AG04449 (cell line): Measurements from ENCODE around the genes TPTE2, GJB2 and MICU2.

- RRBS, result no CpG with 5 or more reads among the region's 5 CpGs
Measured at GRCh38 chr13:19239423-19239828, 57.8 kb upstream of the TUBA3C start.

- RRBS, result no CpG with 5 or more reads among the region's 17 CpGs
Measured at GRCh38 chr13:19496700-19496974, 64.7 kb downstream of the TPTE2 start.

DNA sequence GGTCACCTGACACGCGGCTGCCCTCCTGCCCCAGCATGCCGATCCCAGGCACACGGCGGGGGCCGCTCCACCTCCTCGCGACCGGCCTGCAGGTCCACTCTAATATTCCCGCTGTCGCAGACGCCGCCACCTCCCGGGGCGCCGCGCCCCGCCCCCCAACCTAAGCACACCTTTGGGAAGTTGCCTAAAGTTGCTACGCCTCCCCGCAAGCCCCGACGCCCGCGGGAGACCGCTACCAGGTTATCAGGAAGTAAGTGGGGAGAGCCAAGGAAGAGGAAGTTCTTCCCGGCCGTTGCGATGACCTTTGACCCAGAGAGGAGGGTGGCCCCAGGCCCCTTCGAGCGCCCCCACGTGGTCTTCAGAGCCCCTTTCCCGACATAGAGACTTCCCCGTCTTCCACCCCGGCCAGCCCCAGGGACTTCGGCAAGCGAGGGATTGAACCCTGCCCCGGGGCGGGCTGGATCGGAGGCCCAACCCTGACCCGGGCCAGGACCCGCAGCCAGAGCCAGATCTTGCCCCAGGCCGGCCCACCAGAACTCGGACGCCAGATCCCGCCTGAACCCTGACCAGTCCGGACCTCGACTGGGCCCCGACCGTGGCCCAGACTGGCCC is at the start of gene TPTE2:
TSS of gene TPTE2 (minus strand) at position 269 of the 612 bp plus-strand sequence.
- RRBS, result 90% methylated on average over 6 of the region's 49 CpGs

- RRBS, result no CpG with 5 or more reads among the region's 8 CpGs
Measured at GRCh38 chr13:19772139-19772743, 10.5 kb downstream of the PSPC1 start.

GRCh38 chr13:20090968-20091389 is 69.9 kb downstream of the GJA3 start:
- RRBS, result no CpG with 5 or more reads among the region's 7 CpGs

GRCh38 chr13:20118232-20118540 is 42.7 kb downstream of the GJA3 start:
- RRBS, result 8% methylated on average over 8 of the region's 19 CpGs

DNA sequence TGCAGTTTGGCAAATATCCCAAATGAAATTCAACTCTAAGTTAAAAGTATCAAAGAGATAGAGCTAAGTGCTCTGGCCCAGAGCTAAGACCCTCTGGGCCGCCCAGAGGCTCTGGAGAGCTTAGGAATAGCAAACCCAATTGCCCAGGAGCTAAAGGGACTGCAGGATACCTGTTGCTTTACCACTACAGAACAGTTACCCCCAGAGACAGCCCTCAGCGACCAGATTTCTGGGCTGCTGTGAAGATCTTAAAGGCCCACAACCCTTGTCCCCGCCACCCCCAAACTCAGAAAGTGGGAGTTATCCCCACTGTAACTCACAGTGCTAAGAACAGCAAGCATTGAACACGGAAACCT is 19.4 kb downstream of the GJA3 start:
- RRBS, result no CpG with 5 or more reads among the region's 4 CpGs

DNA sequence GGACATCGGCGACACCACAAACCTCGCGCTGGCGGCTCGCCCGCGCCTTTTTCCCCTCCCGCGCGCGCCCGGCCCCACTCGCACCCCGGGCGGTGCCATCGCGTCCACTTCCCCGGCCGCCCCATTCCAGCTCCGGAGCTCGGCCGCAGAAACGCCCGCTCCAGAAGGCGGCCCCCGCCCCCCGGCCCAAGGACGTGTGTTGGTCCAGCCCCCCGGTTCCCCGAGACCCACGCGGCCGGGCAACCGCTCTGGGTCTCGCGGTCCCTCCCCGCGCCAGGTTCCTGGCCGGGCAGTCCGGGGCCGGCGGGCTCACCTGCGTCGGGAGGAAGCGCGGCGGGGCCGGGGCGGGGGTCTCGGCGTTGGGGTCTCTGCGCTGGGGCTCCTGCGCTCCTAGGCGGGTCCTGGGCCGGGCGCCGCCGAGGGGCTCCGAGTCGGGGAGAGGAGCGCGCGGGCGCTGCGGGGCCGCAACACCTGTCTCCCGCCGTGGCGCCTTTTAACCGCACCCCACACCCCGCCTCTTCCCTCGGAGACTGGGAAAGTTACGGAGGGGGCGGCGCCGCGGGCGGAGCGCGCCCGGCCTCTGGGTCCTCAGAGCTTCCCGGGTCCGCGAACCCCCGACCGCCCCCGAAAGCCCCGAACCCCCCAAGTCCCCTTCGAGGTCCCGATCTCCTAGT is at the start of gene GJB2:
TSS of gene GJB2 (minus strand) at position 469 of the 674 bp plus-strand sequence.
- RRBS, result 2% methylated on average over 30 of the region's 91 CpGs

GRCh38 chr13:20301759-20302266 is 69.7 kb upstream of the GJB6 start:
- RRBS, result 16% methylated on average over 18 of the region's 34 CpGs

GRCh38 chr13:20461395-20461786 is 64.3 kb downstream of the CRYL1 start:
- RRBS, result no CpG with 5 or more reads among the region's 2 CpGs

GRCh38 chr13:20721261-20722423 is 18.1 kb downstream of the IL17D start:
- RRBS, result 9% methylated on average over 56 of the region's 93 CpGs

DNA sequence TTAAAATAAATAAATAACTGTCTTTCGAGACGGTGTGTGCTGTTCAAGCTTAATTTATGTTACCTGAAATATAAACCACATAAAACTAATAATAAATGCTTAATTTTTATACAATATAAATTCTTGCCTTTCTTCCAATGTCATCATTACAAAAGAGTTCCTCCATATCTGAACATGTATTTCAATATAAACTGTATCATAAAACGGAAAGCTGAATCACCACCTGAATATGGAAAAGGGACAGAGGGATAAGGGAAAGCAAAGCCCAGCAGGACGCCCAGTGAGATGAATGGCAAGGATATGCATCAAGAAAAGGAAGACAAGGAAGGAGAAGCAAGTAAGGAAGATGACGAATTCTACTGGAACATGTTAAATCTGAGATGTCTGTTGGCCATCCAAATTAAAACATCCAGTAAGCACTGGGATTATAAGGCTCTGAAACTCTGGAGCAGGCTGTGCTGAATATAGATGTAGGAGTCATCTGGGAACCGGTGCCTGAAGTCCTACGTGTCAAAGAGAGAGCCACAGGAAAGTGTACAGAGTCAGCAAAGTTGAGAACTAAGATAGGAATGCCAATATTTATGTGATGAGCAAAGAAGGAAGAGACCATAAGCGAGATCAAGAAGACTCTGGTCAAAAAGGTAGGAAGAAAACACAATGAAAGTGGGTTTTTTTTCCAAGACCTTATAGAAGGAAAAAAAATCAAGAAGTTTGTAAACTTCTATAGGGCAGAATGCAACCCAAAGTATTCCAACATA is 50.9 kb upstream of the EEF1AKMT1 start:
- RRBS, result no CpG with 5 or more reads among the region's 8 CpGs

- RRBS, result no CpG with 5 or more reads among the region's 6 CpGs
Measured at GRCh38 chr13:20939469-20940078, 37.0 kb upstream of the XPO4 start.

GRCh38 chr13:20997616-20998148 is 63.7 kb downstream of the LATS2 start:
- RRBS, result no CpG with 5 or more reads among the region's 9 CpGs

GRCh38 chr13:21014447-21015244 is 46.7 kb downstream of the LATS2 start:
- RRBS, result no CpG with 5 or more reads among the region's 9 CpGs

GRCh38 chr13:21054285-21055132 is 6.9 kb downstream of the LATS2 start:
- RRBS, result no CpG with 5 or more reads among the region's 12 CpGs

GRCh38 chr13:21310502-21310954 is 134.1 kb downstream of the MRPL57 start:
- RRBS, result no CpG with 5 or more reads among the region's 6 CpGs

- RRBS, result 2% methylated on average over 31 of the region's 81 CpGs
Measured at GRCh38 chr13:21603284-21604605, at the start of gene MICU2. TSS of gene MICU2 (minus strand) at chr13:21604170.

DNA sequence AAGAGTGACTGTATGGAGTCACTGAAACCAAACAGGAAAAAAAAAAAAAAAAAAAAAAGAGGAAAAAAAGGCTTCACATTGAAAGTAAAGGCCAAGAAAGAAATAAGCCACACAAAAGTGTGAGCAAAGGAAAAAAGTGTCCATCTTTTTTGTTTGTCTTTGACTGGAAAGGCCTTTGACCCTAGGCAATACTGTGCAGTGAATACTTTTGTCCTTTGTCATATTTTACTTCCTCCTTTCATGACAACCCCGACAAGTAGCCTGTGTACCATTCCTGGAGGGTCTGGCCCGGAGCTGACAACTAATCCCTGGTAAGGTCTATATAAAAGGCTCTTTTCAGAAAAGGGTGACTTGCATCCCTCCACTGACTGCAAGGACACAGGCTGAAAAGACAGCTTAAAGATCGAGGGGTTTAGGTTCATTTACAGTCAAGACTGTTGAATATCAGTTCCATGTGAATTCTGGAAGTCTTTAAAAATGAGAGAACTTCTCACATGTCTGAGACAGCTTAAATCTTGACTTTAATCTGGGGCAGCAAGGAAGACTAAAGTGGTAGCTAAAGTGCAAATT is 13.0 kb upstream of the MICU2 start:
- RRBS, result no CpG with 5 or more reads among the region's 3 CpGs

DNA sequence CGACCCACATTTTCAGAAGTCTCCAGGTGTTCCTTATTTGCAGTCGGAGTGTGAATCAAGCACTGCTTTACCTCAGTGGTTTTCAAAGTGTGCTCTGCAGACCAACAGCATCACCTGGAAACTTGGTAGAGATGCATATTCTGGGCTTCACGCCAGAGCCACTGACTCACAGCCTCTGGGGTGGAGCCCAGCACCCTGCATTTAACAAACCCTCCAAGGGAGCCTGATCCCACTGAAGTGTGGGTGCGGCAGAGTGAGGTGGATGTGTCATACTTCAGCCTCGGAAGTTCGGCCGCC is 33.2 kb upstream of the MICU2 start:
- RRBS, result no CpG with 5 or more reads among the region's 7 CpGs